GM23248 (cell line): Measurements from ENCODE around the gene NCOR2.

GRCh38 chr12:124505994-124506991 lies 61.1 kb downstream of the NCOR2 start:
- RAMPAGE, long total RNA: no peak

DNA sequence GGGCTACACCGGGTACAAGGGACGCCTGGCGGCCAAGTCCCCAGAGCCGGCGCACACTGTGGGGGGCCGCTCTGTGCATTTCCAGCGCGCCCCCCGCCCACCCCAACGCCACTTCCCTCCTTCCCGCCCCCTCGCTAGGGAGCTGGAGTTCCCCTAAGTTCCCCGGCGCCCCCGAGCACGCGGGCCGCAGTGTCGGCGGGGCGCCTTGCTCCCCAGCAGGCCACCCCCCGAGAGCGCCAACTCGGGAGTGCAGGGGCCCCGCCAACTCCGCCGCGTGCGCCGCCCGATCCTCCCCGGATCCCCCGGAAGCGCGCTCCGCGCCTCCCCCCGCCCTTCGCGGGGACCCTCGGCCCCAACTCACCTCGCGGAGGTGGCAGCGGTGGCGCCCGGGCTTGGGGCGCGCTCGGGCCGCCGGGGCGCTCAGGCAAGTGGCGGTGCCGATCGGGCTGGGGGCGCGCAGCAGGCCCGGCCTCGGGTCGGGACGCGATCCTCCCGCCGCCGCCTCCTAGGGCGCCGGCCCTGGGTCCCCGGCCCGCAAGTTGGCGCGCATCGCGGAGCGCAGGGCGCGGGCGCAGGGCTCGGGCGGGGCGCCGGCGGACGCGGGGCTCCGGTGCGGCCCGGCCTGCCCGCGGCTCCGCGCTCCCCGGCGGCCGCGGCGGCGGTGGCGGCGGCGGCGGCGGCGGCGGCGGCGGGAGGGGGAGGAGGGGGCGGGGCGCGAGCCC lies at the start of gene NCOR2:
Gene NCOR2, minus strand, starts transcription at position 666 of the 722 bp plus-strand sequence.
- RAMPAGE, long total RNA: no peak

DNA sequence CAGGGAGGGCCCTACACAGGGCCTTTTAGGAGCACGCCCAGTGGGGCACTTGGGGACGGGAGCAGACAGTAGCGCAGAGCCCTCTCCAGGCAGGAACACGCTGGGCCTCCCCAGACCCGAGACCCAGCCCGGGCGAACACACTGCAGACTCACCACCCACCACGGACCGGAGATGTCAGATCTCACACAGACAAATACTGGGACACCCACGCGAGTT lies 529 bp upstream of the NCOR2 start:
- RAMPAGE, long total RNA: no peak

DNA sequence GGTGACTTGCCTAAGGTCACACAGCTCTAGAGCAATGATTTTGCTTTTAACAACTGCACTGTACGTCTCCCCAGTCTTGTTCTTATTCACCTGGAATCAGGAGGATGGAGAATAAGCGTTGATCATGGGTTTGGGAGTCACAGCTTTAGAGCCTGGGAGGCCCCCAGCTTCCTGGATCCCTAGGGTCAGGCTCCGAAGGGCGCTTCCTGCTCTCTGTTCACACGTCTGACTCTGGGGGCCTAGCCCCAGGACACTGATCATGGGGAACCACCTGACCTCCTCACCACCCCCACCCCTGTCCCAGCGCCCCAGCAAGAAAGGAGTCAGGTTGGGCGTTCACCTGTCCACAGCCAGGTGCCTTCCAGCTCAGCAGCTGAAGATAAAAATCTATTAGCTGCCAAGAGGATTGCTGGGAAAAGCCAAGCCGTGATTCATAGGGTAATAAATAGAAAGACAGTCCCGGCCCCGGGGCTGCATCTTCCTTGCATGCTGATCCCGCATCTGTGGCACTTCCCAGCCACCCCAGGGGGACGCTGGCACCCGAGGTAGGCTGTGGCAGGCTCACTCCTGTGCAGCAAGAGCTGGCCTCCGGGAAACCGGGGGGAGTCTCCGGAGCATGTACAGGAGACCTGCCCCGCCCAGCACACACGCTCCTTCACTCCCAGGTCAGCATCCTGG lies 70.1 kb upstream of the NCOR2 start:
- RAMPAGE, long total RNA: no peak

DNA sequence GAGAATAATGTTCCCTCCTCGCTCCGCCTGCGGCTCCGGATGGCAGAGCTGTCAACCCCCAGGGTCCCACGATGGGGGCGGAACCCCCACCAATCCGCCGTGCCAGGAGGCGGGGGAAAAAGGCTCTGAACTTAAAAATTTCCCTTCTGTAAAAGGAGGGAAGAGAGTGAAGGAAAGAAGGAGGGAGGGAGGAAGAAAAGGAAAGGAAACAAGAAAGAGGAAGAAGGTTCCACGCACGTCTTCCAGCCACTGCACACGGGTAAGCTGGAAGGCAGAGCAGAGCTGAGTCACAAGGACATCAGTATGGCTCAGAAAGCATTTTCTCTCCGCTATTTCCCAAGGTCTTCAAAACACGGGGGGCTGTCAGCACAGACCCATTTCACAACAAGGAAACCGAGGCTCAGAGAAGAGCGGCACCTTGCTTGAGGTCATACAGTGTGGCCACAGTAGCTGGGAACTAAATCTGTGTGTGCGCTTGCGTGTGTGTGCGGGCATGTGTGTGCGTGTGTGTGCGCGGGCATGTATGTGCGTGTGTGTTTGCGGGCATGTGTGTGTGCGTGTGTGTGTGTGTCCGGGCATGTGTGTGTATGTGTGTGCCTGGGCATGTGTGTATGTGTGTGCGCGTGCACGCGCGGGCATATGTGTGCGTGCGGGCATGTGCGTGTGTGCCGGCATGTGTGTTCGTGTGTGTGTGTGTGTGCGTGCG lies 108.9 kb upstream of the NCOR2 start:
- RAMPAGE, long total RNA: no peak

GRCh38 chr12:124679333-124680242 lies 112.2 kb upstream of the NCOR2 start:
- RAMPAGE, long total RNA: no peak

DNA sequence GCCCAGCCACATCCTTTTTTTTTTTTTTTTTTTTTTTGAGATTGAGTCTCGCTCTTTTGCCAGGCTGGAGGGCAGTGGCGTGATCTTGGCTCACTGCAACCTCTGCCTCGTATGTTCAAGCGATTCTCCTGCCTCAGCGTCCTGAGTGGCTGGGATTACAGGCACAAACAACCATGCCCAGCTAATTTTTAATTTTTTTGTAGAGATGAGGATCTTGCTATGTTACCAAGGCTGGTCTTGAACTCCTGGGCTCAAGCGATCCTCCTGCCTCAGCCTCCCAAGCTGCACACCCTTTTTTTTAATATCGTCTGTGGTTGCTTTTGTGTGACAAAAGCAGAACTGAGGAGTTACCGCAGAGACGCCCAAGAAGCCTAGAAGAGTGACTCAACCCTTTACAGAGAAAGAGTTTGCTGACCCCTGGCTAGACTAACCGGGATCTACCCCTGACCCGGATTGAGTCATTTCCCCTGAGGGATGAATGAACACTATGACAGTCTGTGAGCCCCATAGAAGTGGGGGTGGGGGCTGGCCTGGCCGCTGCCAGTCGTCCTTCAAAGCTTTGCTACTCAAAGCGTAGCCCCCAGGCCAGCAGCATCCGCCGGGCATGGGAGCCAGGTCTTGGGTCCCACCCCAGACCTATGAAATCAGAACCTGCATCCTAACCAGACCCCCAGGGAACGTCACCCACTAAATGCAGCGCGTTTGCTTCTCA lies 113.9 kb upstream of the NCOR2 start:
- RAMPAGE, long total RNA: no peak

- RAMPAGE, long total RNA: no peak
These were observed 114.5 kb upstream of the NCOR2 start for GRCh38 chr12:124681826-124682469.

DNA sequence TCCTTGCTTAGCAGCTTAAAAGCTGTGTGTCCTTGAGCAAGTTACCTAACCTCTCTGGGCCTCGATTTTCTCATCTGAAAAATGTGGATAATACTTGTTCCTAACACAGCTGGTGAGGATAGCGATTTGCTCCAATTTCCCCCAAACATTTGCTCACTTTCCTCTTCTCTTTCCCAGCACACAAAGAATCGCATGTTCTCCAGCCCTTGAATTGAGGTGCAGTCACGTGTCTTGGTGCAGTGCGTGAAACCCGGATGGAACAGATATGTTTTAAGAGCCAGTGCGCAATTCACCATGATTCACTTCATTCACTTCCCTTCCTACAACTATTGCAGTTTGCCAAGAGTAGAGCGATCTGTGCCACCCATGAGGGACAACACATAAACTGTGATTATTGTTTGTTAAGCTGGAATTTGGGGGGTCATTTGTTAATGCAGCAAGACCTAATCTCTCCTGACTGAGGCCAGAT lies 142.5 kb downstream of the SCARB1 start:
- RAMPAGE, long total RNA: no peak

DNA sequence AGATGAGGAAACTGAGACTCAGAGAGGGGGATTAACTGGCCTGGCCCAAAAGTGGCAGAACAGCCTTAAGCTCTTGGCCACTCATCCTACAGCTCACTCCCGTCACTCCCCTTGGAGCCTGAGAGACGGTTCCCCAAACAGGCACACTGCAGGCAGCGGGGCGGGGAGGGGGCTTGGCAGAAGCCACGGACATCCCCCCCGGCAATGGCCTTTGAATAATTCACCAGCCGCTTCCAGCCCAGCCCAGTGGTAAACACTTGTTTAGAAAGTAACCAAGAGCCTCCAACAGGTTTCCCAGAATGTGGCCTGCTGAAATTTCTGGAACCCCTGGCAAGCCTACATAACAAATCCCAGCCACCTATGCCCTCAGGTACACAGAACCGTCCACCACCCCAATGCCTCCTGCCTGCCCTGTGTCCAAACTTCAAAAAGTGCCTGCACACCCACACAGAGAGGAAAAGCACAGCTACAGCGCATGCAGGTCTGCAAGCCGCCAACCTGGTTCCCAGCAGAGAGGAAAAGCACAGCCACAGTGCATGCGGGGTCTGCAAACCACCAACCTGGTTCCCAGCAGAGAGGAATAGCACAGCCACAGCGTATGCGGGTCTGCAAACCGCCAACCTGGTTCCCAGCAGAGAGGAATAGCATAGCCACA lies 113.7 kb downstream of the SCARB1 start:
- RAMPAGE, long total RNA: no peak

DNA sequence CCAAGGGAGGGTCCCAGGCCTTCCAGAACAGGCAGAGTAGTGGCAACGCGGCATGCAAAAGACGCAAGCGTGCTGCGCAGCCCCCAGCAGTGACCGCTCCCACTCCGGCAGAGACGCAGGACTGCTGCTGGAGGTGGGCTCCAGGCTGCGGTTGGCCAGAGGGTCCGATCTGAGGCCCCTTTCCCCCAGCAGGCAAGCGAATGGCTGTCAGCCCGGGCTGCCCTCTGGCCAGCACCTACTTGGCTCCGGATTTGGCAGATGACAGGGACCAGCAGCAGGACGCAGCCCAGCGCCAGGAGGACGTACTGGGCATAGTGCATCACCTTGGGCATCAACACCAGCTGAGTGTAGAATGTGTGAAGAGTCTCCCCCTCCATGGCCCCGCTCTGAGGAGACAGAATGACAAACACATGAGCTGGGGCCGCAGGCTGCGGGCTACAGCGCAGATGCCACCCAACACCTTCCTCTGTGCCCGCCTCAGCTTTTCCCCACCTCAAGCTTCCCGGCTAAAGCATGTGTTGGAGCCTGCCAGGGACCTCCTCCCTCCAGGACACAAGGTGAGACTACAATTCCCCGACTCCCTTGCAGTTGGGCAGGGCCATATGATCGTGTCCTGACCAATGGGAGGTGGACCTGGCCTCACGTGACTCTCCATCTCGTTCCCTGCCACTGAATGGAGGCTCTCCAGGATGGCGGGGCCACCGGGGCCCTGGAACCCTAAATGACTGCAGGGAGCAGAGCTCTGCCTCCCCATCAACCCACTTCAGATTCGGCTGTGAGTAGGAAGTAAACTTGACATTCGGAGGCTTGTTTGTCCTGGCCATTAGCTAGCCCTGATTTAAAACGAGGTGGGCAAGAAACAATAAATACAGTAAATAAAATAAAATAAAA lies 77.3 kb downstream of the SCARB1 start:
- RAMPAGE, long total RNA: no peak

DNA sequence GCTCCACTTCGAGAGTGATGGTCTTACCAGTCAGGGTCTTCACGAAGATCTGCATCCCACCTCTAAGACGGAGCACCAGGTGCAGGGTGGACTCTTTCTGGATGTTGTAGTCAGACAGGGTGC lies 2.2 kb downstream of the UBC start:
- RAMPAGE, long total RNA: no peak

DNA sequence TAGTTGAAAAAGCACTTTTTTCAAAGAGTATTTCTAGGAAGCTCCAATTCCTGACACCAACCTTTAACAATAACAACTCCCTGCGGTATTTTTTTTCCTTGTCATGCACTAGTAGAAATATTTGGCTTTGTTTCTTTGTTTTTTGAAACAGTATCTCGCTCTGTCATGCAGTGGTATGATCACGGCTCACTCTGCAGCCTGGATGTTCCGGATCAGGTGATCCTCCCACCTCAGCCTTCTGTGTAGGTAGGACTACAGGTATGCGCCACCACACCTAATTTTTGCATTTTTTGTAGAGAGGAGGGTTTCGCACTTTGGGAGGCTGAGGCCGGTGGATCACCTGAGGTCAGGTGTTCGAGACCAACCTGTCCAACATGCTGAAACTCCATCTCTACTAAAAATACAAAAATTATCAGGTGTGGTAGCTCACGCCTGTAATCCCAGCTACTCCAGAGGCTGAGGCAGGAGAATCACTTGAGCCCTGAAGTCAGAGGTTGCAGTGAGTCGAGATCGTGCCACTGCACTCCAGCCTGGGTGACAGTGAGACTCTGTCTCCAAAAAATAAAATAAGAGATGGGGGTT lies 3.9 kb upstream of the UBC start:
- RAMPAGE, long total RNA: no peak

- RAMPAGE, long total RNA: no peak
These were observed 7.3 kb upstream of the UBC start for GRCh38 chr12:124921629-124922350.

- RAMPAGE, long total RNA: no peak
These were observed 9.0 kb downstream of the DHX37 start for GRCh38 chr12:124979885-124980416.

DNA sequence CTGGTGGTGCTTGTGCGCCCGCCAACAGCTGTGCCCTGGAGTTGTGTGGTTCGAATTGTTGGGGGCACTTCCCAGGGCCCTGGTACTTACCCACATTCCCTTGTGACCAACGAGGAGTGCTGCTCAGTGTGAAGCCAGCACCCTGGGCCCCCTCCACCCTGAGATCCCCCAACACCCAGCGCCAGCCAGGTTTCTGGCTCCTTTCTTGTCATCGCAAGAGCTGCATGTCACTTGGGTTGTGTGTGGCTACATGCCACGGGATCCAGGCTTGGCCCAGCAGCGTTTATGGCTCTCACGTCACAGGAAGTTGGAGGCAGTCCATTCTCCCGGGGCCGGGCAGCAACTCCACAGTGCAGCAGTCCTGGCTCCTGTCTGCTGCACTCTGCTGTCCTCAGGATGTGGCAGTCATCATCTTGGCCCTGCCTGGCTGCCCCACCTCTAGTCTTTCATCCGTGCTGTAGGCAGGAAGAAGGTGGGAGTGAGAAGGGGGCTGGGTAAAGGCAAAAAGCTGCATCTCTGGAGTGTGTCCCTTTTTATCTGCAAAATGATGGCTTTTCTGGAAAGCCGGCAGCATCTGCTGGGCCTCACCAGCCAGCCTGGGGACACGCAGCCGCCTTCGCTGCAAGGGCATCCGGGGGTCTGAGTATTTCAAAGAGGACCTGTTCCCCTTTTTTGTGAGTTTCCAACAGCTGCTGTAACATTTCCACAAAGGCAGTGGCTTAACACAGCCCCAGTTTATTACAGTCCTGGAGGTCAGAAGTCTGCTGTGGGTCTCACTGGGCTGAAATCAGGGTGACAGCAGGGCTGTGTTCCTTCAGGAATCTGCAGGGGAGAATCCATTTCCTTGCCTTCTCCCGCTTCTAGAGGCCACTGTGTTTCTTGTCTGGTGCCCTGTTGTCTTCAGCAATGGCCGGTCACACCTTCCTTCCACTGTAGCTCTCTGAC lies 42.5 kb upstream of the TMEM132B start:
- RAMPAGE, long total RNA: no peak

DNA sequence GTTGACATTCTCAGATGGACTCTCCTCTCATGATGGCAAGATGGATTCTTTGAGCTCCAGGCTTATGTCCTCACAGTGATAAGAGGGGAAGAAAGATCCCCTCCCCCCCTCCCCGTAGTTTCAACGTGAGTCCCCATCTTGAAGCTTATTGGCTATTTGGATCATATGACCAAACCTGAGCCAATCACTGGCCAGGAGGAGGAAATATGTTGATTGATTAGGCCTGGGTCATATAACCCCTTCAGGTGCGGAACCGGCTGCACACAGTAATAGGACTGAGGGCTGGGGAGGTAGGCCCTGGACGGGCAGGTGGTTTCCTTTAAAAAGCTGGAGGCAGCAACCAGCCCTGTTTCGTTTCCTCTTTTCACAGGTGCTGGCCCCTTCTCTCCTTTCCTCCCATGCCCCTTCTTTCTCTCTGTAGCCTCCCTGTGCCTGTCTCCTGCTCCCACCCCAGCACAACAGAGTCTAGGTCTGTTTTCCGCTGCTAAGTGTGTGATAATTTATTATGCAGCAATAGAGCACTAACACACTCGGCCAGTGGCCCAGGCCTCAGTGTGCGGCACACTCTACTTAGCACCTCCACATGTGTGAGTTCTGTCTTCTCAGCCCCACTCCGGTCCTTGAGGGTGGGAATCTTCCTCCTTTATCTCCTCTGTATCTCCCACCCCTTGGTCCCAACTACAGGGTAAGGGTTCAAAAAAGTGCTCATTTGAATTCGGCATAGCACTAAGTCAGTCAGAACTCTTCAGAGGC lies 36.4 kb upstream of the TMEM132B start:
- RAMPAGE, long total RNA: no peak

DNA sequence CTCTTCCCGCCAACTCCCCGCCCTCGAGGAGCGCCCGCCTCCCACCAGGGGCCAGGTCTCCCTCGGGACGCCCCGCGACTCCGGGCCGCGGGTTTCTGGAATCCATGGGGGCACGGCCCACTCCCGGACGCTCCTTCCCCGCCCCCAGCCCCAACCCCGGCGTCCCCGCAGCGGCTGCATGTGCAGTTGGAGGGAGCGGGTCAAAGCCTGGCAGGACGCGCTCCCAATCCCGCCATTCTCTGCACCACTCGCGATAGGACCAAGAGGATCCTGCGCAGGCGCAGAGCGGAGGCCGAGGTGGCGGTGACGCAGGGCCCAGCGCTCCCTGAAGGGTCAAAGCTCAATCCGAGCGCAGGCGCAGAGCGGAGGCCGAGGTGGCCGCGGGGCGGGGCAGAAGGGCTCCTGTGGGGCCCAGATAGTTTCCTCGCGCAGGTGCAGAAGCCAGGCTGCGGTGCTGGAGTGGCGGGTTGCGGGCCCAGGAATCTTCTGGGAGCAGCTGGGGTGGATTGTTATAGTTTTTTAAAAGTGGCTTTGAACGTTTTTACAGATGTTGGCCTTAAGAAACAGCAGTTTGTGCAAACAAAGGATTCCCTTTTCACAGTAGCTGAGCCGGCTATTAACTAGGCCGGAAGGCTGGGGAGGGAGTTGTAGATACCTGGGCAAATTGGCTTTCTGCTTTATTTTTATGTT lies 675.5 kb downstream of the TMEM132B start:
- RAMPAGE, long total RNA: no peak

- RAMPAGE, long total RNA: no peak
These were observed 797.2 kb downstream of the TMEM132B start for GRCh38 chr12:125983046-125984128.

DNA sequence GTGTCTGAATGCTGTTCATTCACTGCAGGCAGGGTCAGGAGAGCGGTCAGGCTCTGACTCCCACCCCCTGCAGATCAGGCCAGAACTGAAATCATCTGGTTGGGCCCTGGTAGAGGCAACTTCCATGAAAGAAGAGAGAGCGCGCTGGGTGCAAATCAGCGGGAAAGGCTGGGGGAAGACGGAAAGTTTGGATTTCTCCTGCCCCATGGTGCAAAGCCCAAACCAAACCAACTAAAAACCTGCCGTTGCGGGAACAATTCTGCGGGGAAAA lies 1539.5 kb downstream of the TMEM132B start:
- RAMPAGE, long total RNA: no peak